SK-MEL-5 (cell line): ENCODE measurements around the gene KALRN.

RAMPAGE:
- cytosol, long total RNA, result no peak
- long total RNA, result no peak
- nucleus, long total RNA, result no peak
Observed at GRCh38 chr3:123585888-123585971, 877 bp upstream of the HACD2 start.

RAMPAGE:
- cytosol, long total RNA, result no peak
- long total RNA, result no peak
- nucleus, long total RNA, result no peak
Observed at GRCh38 chr3:123586241-123586714, 1.4 kb upstream of the HACD2 start.

RAMPAGE:
- cytosol, long total RNA, result no peak
- long total RNA, result no peak
- nucleus, long total RNA, result no peak
Observed at GRCh38 chr3:123757122-123757698, 126.9 kb downstream of the MYLK start.

DNA sequence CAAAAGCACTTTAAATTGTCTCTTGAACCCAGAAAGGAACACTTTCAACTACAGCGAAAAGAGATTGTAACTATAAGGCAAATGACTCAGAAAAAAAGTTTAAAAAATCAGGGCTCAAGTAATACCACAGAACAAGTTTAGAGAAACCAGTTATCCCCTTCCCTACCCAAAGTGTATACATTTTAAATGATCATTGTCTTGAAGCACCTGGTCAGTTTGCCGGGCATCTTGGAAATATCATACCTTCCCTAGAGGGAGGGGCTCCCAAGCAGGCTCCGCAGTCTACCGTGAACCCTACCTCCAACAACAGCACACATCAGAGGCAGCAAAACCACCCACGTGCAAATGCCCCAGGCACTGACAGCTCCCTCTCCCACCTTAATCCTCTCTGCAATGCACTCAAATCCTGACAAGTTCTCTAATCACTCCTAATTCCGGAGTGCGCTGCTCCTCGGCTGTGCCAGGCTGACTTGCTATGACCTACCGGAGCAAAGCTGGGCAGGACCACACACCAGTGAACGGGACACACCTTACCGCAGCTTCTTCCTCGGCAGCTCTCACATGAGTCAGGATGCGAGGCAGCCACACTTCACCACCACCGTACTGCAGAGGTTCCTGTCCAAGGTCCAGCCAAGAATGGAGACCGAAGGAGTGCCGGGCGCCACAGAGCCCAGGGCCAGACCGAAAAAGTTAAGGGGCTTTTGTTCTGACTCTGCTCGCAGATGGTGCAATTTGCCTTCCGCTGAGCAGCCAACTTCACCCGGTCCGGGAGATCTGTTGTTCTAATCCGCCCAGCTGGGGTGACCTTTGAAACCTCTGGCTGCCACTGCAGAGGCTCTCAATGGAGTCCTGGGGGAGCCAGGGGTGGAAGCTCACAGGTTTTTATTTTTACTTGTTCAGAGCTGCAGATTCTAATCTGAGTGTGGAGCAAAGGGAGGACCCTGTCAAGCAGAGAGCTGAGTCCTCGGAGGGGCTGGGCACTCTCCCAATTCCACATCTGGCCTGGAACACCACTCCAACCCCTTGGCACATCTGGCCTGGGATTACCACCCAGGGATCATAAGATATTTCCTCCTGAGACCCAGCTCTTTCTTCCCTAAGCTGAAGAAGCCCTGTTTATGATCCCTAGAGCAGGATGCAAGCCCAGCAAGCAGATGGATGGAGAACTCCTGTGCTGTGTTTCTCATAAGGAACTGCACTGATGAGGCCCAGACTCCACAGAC, 84.4 kb downstream of the MYLK start:
RAMPAGE:
- cytosol, long total RNA, result no peak
- long total RNA, result no peak
- nucleus, long total RNA, result no peak

GRCh38 chr3:124032615-124033483, at the start of gene KALRN:
Gene KALRN (plus strand): TSS chr3:124033369.
RAMPAGE:
- cytosol, long total RNA, result no peak
- long total RNA, result no peak
- nucleus, long total RNA, result no peak

RAMPAGE:
- cytosol, long total RNA, result no peak
- long total RNA, result no peak
- nucleus, long total RNA, result no peak
Observed at GRCh38 chr3:124092721-124093288, 59.6 kb downstream of the KALRN start.

GRCh38 chr3:124234757-124235277, 201.6 kb downstream of the KALRN start:
RAMPAGE:
- cytosol, long total RNA, result no peak
- long total RNA, result no peak
- nucleus, long total RNA, result no peak

DNA sequence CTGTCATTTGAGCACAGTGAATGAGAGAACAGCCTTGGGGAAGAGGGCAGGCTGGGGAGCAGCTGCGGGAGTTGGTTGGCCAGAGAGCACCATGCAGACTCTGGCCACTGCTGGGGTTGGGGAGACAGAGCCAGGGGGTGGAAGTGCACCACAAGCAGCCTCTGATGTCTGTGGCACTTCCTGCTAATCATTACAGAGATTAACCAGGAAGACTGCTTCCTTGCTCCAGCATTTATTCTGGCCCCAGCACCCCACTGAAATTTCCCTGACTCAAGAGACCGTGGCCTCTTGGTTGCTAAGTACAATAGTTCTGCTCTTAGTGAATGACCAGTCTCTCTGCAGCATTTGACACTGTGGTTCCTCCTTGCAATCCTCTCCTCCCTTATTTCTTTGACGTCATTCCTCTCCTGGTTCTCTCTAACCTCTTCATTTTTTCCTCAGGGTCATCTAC, 224.9 kb downstream of the KALRN start:
RAMPAGE:
- cytosol, long total RNA, result no peak
- long total RNA, result no peak
- nucleus, long total RNA, result no peak

DNA sequence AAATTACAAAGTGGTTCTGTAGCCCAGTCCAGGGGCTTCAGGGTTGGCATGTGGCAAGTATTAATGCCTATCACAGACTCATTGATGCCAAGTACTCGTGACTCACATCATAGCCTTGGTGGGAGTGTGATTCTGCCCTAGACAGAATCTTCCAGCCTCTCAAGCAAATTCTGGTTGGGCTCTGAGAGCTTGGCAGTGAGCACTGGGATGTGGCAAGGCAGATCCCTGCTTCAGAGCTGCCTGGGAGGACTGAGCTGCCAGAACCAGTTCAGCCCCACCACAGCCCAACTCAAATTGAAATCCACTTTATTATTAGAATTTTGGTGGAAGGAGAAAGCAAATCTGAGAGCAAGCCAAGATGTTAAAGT, 225.7 kb upstream of the UMPS start:
RAMPAGE:
- cytosol, long total RNA, result no peak
- long total RNA, result no peak
- nucleus, long total RNA, result no peak

GRCh38 chr3:124585699-124586651, 144.3 kb upstream of the UMPS start:
RAMPAGE:
- cytosol, long total RNA, result no peak
- long total RNA, result no peak
- nucleus, long total RNA, result no peak

DNA sequence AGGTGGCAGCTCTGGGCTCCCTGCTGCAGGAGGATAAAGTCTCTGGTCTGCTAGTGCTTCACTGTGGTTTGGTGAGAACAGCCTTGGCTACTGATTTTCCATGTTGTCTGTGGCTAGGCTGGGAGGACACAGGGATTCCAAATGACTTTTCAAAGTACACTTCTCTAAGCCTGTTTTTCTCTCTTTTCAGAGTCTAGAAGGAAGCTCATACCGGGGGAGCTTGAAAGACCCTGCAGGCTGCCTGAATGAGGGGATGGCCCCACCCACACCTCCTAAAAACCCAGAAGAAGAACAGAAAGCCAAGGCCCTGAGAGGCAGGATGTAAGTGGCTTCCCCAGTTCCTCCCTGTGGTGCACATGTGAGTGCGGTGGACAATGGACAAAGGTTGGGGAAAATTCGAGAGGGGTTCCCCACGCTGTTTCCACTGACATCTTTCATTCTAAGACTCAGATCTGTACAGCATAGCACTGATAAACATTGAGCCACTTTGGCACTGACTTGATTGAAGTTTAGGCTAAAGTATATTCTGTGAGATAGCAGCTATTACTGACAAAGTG, 79.6 kb upstream of the UMPS start:
RAMPAGE:
- cytosol, long total RNA, result no peak
- long total RNA, result no peak
- nucleus, long total RNA, result no peak

RAMPAGE:
- cytosol, long total RNA, result no peak
- long total RNA, result no peak
- nucleus, long total RNA, result no peak
Observed at GRCh38 chr3:124772338-124772794, 42.1 kb downstream of the UMPS start.

GRCh38 chr3:124779682-124780185, 49.5 kb downstream of the UMPS start:
RAMPAGE:
- cytosol, long total RNA, result no peak
- long total RNA, result no peak
- nucleus, long total RNA, result no peak

DNA sequence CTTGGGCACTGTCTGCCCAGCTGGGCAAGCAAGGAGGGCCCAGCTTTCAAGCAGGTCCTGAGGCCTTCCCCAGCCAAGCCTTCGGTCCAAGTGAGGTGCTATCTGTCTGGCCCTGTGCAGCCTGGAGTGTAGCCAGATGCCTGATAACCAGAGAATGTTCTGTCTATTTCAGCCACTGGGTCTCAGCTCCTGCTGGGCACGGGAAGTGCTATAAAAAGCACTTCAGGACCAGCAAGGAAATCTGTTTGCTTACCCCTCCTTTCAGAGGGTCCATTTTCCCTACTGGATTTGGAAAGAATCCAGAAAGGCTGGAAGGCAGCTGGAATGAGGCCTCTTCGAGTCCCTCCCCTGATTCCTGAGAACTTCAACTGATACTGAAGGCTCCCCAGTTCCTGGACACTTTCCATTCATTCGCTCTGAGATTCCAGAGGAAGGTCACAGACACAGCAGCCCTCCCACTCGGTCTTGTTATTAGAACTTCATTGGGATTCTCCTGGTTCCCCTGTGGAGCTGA, 70.3 kb downstream of the UMPS start:
RAMPAGE:
- cytosol, long total RNA, result no peak
- long total RNA, result no peak
- nucleus, long total RNA, result no peak

DNA sequence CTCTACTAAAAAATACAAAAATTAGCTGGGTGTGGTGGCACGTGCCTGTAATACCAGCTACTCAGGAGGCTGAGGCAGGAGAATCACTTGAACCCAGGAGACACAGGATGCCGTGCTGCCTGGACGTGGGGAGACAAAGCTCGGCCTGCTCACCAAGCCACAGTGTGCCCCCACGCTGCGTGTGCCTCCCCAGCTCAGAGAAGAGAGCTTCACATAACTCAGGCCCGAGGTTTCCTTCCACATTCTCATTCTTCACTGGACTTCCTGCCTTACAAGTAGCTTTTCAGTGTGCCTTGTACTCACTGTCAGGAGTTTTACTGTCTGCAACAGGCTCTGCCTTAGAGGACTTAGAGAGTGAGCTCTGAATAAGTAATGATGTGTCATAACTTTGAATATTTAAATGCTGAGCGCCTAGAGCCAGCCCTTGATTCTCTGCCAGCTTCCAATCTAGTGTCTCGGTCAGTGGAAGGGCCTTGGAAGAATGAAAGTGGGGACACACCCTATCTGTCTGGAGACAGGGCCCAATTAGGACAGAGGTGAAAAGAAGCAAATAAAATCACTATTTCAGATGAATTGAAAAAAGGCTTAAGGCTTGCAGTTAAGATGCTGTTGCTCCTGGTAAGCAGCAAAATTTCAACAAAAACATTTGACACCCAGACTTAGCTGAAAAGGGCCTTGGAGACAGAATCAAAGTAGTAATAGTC, 41.7 kb downstream of the ITGB5 start:
RAMPAGE:
- cytosol, long total RNA, result no peak
- long total RNA, result no peak
- nucleus, long total RNA, result no peak

DNA sequence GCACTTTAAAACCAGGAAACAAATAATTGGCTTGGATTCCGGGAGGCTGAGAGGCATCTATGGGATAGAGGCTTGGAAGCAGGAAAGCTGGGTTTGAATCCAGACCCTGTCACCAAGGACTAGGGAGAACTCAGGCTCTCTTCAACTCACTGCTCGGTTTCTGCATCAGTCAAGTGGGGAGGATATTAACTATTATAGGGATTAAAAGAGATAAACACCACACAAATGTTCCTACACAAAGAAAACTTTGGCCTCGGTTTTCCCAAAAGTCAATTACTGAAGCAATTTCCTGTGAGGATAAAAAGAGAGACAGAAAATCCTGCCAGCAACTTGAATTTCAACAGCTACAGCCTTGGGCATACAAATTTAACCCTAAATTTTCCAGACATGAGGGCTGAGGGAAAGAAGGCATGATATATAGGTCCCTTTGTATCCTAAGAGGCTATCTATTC, 36.0 kb downstream of the ITGB5 start:
RAMPAGE:
- cytosol, long total RNA, result no peak
- long total RNA, result no peak
- nucleus, long total RNA, result no peak

DNA sequence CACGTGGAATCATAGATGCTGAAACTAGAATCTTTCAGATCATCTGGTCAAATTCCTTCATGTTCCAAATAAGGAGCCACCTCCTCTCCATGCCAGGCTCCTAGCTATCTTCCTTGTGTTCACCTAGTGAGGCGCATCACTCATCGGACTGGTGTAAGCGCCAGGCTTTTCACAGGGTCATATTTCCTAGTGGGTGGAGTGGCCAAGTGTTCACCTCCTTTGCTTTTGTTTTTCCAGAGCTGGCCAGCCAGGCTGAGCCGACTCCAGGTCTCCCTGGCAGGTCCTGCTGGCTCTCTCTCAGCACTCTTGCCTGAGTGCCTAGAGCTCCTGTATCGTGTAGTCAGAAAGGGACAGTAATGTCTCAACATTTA, 31.0 kb downstream of the HEG1 start:
RAMPAGE:
- cytosol, long total RNA, result no peak
- long total RNA, result no peak
- nucleus, long total RNA, result no peak

DNA sequence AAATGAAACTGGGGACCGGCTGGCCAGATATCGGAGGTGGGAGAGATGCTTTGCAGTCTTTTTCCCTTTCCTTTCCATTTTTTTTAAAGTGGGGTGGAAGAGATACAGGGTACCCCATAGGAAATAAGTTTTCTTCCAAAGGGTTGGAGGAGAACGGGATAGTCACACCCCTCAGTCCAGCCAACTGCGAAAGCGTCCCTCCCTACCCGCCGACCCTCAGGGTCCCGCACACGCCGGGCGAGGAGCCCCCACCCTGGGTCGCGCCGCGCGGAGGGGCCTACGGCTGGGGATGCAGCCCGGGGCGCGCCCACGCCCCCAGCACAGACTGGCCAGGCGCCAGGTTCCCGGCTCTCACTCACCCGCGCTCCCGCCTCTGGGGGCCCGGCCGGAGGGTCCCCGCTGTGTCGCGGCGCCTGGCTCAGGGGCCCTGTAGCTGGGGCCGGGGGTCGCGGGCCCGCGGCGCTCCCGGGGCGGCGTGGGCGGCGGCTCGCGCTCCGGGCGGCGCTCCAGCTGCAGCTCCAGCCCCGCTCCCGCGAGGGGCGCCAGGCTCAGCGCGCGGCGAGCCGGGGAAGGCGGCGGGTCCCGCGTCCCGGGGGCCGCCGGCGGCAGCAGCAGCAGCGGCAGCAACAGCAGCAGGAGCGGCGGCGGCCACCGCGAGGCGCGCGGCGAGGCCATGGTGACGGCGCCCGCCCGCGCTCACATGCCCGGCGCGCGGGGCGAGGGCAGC, 418 bp downstream of the HEG1 start:
RAMPAGE:
- cytosol, long total RNA, result no peak
- long total RNA, result no peak
- nucleus, long total RNA, result no peak

GRCh38 chr3:125094012-125094528, 38.3 kb upstream of the HEG1 start:
RAMPAGE:
- cytosol, long total RNA, result no peak
- long total RNA, result no peak
- nucleus, long total RNA, result no peak

GRCh38 chr3:125192303-125192768, 20.2 kb downstream of the SLC12A8 start:
RAMPAGE:
- cytosol, long total RNA, result no peak
- long total RNA, result no peak
- nucleus, long total RNA, result no peak